Left lung (tissue), 1 donor: ENCODE measurements around a stretch of chr9.

DNA sequence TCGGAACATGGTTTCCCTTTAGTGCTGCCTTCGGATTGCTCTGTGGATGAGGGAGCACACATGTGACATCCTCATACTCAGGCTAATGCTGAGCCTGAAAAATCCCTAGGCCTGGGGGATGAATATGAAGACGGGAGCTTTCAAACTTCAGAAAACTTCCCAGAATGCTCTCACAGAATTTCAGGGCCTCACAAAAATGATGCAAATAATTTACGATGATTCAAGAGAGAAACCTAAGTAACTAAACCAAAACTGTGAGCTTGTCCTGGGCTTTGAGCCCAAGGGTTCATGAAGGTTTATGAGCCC, 145.3 kb downstream of the ENTREP1 start:
- PRO-cap: no peak

DNA sequence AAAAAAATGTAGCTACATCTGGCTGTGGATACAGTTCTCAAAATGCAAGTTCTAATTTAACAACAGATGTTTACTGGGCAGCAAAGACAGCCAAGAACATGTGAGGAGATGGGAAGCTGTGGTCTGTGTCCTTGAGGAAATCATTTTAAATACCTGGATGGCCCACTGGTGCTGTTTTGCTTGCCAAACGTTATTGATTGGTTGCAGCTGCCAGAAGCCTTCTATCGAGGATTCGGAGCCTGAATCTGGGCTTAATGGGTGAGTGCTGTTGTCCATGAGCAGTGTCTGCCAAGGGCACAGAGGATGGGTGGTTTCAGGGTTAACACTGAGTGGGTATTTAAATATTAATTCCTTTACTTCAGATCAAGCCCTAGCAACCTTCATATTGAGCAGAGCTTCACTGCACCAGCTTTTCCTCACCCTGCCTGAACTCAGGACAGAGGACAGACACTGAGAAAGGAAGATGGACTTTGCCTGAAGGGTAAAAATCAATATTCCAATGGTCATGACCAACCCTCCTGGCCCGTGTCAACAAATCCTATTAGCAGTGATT, 92.1 kb downstream of the APBA1 start:
- PRO-cap: no peak

DNA sequence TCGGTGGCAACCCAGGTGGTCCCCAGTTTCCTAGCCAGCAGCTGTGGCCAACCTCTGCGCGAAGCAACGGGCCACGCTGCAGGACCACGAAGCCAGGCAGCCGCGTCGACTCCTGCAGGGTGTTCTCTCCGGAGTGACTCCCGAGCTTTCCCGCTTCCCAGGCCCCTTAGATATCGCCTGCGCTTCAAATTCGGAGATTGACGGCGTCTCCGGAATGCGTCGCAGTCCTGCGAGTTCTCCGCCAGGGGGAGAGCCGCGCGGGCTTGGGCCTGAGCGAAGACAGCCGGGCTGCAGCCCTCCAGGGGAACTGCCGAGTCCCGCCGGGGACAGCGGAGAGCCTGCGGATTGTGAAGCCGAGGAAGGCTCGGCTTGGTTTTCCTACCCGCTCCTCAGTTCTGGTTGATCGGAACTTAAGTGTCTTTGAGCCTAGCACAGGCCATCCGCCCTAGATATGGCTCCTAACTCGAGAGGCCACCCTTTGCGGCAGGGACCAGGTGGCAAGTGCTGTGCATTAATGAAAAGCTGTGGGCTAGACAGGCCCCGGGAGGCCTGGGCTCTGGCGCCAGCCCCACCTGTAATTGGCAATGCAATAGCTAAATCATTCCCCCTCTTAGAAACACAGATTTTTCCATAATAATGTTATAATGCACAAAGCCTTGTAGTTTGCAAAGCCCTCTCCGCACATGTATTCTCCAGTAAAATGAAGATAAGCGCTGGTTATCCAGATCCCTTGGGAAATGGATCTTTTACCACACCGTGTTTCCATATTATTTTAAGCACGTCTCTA, 821 bp upstream of the APBA1 start:
- PRO-cap: bidirectional peak, plus-strand start at position 313 of the sequence, minus-strand start at position 142 of the sequence

GRCh38 chr9:70044707-70045380, 1.2 kb downstream of the MAMDC2 start:
- PRO-cap: no peak

- PRO-cap: no peak
Measured at GRCh38 chr9:70049200-70049745, 5.6 kb downstream of the MAMDC2 start.

DNA sequence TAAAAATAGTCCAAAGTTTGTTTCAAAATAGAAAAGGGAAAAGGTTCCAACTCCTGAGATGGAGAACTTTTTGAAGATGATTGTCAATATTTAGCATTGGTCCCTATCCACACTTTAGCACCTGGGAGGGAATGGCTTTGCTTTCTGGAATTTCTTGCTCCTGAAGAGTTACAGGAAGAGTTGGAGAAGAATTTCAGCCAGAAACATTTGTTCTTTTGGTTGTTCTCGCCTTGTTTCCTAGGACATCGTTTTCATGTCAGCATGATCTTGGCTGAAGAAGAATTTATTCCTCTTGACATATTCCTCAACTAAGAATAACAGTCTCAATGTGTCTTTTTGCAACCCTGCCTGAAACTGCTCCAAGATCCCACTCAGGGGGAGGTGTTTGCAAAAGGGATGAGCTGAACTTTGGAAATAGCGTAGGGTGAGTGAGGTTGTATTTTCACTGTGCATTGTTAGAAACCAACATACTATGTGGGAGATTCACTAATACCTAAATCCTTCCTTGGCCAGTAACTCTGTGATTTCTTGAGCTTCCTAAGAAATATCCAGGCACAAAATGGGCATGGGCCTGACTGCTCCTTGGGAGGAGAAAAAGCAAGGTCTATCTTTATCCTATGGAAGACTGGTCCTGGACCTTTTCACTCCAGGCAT, 26.1 kb downstream of the MAMDC2 start:
- PRO-cap: no peak

DNA sequence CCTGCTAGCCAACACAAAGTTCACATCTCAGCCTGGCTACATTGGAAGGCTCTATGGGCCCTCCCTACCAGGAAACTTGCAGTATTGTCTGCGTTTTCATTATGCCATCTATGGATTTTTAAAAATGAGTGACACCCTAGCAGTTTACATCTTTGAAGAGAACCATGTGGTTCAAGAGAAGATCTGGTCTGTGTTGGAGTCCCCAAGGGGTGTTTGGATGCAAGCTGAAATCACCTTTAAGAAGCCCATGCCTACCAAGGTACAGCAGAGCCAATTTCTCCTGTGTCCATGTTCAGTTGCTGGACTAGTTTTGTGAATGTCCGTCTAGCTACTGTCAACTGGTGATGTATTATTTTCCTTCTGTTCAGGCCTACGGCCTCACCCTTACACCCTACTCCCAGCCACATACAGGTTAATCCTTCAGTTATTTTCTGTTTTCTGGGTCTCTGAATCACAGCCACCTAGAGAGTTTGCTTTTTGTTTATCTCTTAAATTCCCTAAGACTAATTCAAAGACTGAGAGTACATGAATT, 100.0 kb downstream of the MAMDC2 start:
- PRO-cap: no peak

GRCh38 chr9:70216974-70217385, 41.8 kb upstream of the SMC5 start:
- PRO-cap: no peak

DNA sequence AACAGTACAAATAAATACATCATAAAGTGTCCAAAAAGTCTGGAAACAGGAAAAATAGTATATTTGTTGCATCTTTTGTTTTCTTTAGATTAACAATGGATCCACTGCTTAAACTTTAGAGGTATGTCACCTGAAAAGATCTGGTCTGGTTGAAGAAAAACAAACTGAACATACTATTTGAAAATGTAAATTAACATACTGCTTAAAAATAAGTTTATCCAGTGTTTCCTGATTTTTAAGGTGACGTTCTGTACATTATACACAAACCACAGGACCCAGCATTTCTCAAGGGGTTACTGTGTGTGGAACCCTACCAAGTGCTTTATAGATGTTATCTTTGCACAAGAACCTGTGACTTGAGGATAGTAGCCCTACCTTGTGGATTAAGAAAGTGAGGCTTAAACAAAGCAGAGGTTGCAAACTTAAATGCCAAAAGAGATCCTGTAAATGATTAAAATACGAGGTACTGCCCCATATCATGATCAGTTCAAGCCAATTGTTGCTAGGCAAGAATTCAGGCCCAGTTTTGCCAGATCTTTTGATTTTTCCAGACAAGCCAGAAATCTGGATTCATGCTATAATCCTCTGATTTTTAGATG, 4.7 kb downstream of the KLF9 start:
- PRO-cap: no peak

DNA sequence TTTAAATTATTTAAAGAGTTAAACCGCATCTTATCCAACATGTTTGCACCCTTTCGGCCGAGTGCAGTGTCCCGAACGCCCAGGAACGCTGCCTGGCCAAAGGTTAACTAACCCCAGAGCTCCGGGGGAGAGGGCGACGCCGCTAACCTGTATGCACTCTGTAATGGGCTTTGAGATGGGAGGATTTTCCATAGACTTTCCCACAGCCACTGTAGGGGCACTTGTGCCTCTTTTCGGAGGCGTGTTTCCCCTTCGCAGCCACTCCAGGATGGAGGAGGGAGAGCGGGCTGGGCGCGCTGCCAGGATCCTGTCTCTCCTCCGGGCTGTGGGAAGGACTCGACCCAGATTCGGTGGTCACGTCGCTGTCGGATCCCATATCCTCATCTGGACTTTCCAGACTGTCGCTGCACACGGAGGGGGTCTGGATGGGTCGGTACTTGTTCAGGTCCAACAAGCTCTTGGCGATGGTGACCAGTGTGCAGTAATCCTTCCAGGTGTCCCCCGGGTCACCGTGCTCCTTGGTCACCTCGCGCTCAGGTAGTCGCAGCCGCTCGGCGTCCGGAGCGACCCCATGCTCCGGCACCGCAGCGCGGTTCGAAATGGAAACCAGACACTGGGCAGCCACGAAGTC, 1.6 kb downstream of the KLF9 start:
- PRO-cap: bidirectional peak, plus-strand start at position 344 of the sequence, minus-strand start at position 165 of the sequence

- PRO-cap: no peak
Measured at GRCh38 chr9:70479685-70480164, 65.3 kb upstream of the KLF9 start.

- PRO-cap: unidirectional peak, minus-strand start at chr9:70869049
Measured at GRCh38 chr9:70868419-70869639, 252.6 kb downstream of the TRPM3 start.

- PRO-cap: no peak
Measured at GRCh38 chr9:71630431-71630995, 137.8 kb downstream of the CEMIP2 start.

GRCh38 chr9:71760891-71761291, 7.4 kb downstream of the CEMIP2 start:
- PRO-cap: no peak

- PRO-cap: no peak
Measured at GRCh38 chr9:72396542-72396944, 31.5 kb upstream of the ZFAND5 start.

DNA sequence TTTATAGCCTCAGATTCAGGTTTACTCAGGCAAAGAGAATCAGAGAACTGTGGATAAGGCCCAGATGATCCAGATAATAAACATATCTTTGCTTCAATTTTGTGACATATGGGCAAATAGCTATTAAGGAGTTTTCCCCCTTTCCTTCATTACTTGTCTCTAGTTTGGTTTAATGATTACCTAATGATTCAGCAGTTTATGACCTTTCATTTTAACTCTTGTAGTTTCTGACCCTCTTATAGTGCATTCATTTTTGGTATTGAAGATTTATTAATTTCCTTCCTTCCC, 60.5 kb upstream of the TMC1 start:
- PRO-cap: no peak

- PRO-cap: bidirectional peak, plus-strand start at chr9:73132195, minus-strand start at chr9:73132204; unidirectional peak, plus-strand start at chr9:73132195; bidirectional peak, plus-strand start at chr9:73132477, minus-strand start at chr9:73132402; unidirectional peak, minus-strand start at chr9:73132595; unidirectional peak, minus-strand start at chr9:73132698
Measured at GRCh38 chr9:73131816-73132965, 19.5 kb upstream of the ANXA1 start.

DNA sequence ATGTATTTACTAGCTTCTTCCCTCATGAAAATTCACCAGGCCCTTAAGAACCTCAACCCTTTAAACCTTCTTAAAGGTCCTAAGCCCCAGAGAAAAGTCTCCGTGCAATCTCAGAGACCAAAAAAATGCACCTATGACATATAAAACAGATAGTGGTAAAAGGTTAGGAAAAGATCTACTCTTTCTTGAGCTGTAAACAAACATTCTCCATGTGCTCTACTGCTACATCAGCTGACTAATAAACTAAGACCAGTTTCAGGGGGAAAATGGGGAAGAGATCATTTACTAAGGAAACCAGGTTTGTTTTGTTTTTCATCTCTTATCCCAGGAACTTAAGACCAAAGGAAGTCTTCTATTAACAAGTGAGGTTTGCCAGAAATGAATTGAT, 84.0 kb downstream of the RORB start:
- PRO-cap: no peak

DNA sequence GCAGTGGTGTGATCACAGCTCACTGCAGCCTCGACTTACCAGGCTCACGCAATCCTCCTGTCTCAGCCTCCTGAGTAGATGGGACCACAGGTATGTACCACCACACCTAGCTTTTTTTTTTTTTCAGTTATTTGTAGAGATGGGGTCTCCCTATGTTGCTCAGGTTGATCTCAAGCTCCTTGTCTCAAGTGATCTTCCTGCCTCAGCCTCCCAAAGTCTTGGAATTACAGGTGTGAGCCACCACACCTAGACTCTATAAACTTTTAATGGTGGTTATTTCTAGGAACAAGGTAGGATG, 65.5 kb downstream of the TRPM6 start:
- PRO-cap: no peak

GRCh38 chr9:74822601-74822852, 65.2 kb downstream of the TRPM6 start:
- PRO-cap: no peak